ENCODE measurements around the gene UBE2V1.

DNA sequence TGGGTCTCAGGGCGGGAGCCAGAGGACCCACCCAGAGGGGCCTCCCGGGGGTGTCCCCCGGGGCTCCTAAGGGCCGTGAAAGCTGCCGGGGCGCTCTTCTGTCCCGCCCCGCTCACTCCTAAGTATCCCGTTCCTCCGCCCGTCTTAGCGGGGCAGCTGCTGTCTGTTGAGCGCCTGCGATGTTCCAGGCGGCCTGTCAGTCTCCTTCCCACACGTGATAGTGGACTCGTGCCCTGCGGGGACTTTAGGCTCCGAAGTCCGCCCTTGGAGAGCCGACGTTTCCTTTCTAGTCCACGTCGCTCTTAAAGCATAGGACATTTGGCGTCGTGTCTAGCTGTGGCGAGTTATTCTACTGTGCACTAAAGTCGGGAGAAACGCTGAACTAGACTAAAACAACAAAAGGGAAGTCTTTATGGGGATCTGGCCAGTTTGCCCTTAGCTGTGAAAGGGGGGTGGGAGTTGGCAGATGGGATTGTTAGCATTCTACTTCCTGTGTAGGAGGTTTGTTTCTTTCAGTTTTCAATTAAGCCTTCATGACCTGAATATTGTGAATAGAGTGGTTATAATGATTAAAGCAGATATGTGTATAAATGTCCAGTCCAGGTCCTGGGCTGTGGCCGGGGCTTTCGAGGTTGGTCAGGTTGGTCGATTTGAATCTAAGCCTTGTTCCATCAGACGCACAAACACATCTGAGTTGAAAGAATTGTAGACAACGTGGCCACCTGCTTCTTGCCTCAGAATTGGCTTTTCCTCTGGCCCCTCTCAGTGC is 608 bp downstream of the RNF114 start:
- PRO-cap, 7 experiments, result peak in 3 of 7 experiments; most common plus-strand start position 96 of the sequence (in 1); most common minus-strand start position 219 of the sequence (in 2)
- RAMPAGE, long total RNA, 2 experiments, result no peak in any of the 2 experiments

DNA sequence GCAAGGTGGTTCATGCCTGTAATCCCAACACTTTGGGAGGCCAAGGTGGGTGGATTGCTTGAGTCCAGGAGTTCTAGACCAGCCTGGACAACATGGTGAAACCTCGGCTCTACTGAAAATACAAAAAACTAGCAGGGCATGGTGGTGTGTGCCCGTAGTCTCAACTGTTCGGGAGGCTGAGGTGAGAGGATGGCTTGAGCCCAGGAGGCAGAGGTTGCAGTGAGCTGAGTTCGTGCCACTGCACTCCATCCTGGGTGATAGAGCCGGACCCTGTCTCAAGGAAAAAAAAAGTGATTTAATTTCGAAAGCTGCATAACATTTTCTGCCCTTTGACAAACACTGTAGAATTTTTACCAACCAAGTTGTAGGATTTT is 6.3 kb downstream of the RNF114 start:
- PRO-cap, 7 experiments, result no peak in any of the 7 experiments
- RAMPAGE, long total RNA, 2 experiments, result no peak in any of the 2 experiments

GRCh38 chr20:50003065-50003612 is 20.4 kb downstream of the SNAI1 start:
- PRO-cap, 7 experiments, result no peak in any of the 7 experiments
- RAMPAGE, long total RNA, 2 experiments, result no peak in any of the 2 experiments

GRCh38 chr20:50033675-50034253 is 51.0 kb downstream of the SNAI1 start:
- PRO-cap, 7 experiments, result no peak in any of the 7 experiments
- RAMPAGE, long total RNA, 2 experiments, result no peak in any of the 2 experiments

DNA sequence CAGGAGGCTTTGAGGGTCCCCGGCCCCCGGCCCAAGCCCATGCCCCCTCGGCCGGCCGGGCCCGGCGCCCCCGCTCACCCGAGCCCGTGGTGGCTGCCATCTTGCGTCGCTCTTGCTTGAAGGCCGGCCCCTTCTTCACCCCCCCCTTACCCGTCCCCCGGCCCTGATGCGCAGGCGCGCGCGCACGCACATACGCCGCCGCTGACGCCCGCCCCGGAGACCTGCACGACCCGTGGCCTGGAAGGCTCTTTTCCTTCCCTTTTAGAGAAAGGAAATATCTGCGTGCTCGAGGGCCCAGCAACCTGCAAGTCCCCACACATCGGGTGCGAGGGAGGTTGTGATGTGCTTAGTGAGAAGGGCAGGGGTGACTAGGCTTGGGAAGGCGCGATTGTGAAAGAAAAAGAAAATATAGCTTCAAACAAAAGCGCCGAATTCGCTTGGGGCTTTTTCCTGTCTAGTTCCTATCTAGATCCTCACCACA is at the start of gene UBE2V1:
Gene UBE2V1 (minus strand): TSS at position 122 of the 481 bp plus-strand sequence.
- PRO-cap, 7 experiments, result peak in 7 of 7 experiments; most common plus-strand start position 218 of the sequence (in 7); most common minus-strand start position 111 of the sequence (in 7)
- RAMPAGE, long total RNA, 2 experiments, result start-site peak on the plus strand in 1 of 2 experiments, centred at position 205 of the sequence, 10 reads per replicate; start-site peak on the minus strand in 2 of 2 experiments, centred at positions 122 to 127 of the sequence, 326 to 905 reads per replicate

DNA sequence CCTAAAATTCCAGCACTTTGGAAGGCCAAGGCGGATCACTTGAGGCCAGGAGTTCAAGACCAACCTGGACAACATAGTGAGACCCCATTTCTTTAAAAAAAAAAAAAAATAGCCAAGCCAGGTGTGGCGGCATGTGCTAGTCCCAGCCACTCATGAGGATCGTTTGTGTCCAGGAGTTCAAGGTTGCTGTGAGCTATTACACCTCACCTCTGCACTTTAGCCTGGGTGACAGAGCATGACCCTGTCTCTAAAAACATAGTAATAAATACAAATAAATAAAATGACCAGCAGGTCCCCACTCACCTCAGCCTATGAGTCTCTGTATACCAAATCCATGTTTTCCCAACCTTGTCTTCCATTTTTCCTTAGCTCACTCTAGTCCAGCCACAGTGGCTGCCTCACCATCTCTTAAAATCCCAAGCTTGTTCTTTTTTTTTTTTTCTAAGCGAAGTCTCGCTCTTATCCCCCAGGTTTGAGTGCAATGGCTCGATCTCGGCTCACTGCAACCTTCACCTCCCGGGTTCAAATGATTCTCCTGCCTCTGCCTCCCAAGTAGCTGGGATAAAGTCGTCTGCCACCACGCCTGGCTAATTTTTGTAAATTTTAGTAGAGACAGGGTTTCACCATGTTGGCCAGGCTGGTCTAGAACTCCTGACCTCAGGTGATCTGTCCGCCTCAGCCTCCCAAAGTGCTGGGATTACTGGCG is 10.0 kb upstream of the UBE2V1 start:
- PRO-cap, 7 experiments, result no peak in any of the 7 experiments
- RAMPAGE, long total RNA, 2 experiments, result no peak in any of the 2 experiments

DNA sequence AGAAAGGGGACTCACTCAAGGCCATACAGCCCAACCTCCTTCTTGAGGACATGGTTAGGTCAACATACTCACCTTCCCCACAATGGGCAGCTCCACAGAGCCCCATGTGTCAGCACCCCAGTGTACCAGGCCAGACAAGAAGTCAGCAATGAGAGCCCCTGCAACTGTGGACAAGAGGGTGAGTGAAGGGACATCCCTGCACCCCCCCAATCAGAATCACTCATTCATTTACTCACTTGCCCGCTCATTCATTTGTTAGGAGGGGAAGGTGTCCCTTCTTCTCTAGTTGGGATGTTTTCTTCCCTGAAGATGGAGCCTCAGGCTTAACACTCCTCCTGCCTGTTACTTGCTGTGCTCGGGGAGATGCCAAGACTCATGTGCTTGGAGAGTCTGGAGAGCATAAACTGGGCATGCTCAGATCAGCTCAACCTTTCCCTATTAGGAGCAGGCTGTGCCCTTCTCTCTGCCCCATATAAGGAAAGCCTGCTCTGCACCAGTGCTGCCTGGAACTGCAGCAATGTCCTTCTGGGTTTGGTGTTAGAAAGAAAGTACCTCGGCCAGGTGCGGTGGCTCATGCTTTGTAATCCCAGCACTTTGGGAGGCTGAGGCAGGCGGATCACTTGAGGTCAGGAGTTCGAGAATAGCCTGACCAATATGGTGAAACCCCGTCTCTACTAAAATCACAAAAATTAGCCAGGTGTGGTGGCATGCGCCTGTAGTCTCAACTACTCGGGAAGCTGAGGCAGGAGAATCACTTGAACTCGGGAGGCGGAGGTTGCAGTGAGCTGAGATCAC is 18.0 kb upstream of the UBE2V1 start:
- PRO-cap, 7 experiments, result no peak in any of the 7 experiments
- RAMPAGE, long total RNA, 2 experiments, result no peak in any of the 2 experiments

DNA sequence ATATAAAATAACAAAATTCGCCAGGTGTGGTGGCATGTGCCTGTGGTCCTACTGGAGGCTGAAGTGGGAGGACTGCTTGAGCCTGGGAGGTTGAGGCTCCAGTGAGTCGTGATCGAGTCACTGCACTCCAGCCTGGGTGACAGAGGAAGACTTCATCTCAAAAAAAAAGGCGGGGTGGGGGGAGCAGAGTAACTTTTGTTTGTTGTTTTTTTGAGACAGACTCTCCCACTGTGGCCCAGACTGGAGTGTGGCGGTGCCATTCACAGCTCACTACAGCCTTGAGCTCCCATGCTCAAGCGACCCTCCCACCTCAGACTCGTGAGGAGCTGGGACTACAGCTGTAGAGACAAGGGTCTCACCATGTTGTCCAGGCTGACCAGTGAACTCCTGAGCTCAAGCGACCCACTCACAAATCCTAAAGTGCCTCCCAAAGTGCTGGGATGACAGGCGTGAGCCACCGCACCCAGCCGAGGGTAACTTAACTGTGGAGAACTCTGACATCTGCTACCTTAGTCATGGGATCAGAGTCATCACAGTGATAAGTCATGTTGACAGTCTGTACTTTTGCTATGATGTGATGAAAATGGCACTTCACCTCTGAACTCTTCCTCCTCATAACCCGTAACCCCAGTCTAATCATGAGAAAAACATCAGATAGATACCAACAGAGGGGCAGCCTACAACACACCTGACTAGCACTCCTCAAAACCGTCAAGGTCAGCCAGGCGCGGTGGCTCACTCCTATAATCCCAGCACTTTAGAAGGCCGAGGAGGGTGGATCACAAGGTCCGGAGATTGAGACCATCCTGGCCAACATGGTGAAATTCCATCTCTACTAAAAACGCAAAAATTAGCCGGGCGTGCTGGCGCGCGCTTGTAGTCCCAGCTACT is 16.4 kb downstream of the PEDS1 start:
- PRO-cap, 7 experiments, result no peak in any of the 7 experiments
- RAMPAGE, long total RNA, 2 experiments, result no peak in any of the 2 experiments

GRCh38 chr20:50146519-50147902 is 6.5 kb downstream of the PEDS1 start:
- PRO-cap, 7 experiments, result no peak in any of the 7 experiments
- RAMPAGE, long total RNA, 2 experiments, result no peak in any of the 2 experiments

- PRO-cap, 7 experiments, result peak in 2 of 7 experiments; most common plus-strand start chr20:50267475 (in 1); most common minus-strand start chr20:50267056 (in 1)
- RAMPAGE, long total RNA, 2 experiments, result start-site peak on the plus strand in 1 of 2 experiments, at chr20:50267475-50267523 at its widest, 7 reads per replicate
Measured at GRCh38 chr20:50266784-50267909, 76.5 kb downstream of the CEBPB start.

DNA sequence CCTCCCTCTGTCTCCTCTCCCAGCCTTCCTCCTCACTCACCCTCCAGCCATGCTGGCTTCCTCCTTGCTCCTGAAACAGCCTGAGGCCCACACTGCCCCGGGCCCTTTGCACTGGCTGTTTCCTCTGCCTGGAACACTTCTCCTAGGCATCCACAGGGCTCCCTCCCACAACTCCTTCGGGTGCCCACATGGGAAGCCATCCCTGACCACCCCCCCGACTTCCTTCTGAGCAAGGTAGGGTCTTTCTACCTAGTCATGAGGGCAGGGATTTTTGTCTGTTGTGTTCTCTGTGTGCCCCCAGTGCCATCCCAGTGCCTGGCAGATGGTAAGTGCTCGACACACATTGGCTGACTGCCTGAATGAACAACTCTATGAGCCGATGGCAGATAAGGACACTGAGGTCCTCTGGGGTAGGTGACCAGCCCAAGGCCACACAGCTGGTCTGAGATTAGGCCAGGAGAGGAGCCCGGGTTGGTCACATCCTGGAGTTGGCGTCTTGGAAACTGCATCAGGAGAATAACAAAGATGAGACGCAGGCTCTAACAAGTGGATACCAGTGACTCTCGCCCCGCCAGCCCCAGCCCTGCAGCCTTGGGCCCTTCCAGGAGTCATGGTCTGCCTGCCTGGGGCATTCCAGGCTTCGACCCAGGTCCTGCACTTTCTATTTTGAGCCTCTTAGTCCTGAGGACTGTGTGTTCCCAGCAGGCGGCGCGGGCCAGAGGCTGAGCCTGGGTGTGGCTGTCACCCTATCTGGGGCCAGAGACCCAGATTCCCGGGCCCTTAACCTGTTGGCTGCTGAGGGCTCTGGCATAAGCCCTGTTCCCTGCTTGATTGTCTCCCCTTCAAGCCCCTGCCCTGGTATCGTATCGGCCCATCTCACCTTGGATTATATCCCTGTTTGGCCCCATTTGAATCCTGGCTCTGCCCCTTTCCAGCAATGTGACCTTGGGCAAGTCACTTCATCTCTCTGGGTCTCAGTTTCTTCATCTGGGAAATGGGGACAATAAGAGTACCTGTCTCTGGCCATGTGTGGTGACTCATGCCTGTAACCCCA is 88.1 kb downstream of the CEBPB start:
- PRO-cap, 7 experiments, result peak in 2 of 7 experiments; most common minus-strand start position 505 of the sequence (in 1)
- RAMPAGE, long total RNA, 2 experiments, result no peak in any of the 2 experiments

GRCh38 chr20:50285275-50286447 is 95.0 kb downstream of the CEBPB start:
- PRO-cap, 7 experiments, result peak in 6 of 7 experiments; most common plus-strand start chr20:50285697 (in 6); most common minus-strand start chr20:50285551 (in 5)
- RAMPAGE, long total RNA, 2 experiments, result no peak in any of the 2 experiments

DNA sequence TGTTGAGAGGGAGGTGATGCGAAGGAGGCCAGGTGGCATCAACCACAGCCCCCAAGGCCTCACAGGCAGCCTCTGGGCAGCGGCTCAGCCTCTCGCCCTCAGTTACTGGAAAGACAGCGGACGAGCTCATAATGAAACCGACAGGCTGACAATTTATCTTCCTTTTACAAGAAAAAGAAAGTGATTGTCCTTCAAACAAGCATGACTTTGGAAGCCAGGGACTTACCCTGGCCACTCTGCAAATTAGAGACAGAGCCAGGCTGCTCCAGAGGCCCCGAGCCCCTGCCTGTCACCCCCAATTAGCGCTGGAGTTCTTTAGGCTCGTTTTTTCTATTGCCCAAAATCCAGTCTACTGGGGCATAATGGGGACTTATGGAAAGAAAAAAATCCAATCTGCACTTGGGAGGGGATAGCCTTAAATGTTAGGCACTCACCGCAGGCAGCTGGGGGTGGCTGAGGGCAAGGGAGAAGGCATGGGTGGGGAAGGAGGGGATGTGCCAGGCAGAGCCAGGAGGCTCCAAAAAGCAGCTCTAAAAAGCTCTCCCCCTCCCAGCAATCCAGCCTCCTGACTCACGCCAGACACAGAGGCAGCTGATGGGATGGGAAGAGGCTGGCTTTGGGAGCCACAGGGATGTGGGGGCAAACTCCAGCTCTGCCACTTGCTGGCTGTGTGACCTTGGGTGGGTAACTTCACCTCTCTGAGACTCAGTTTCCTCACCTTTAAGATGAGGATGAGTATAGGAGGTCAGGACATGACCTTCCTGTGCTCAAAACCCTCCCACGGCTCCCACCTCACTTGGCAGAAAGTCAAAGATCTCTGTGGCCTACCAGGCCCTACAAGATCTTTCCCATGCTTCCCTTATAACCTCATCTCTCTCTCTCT is 148.6 kb downstream of the CEBPB start:
- PRO-cap, 7 experiments, result peak in 7 of 7 experiments; most common plus-strand start position 101 of the sequence (in 5); most common minus-strand start position 574 of the sequence (in 3)
- RAMPAGE, long total RNA, 2 experiments, result no peak in any of the 2 experiments

- PRO-cap, 7 experiments, result no peak in any of the 7 experiments
- RAMPAGE, long total RNA, 2 experiments, result no peak in any of the 2 experiments
Measured at GRCh38 chr20:50347630-50348283, 157.1 kb downstream of the CEBPB start.

- PRO-cap, 7 experiments, result peak in 1 of 7 experiments; most common minus-strand start chr20:50349375 (in 1)
- RAMPAGE, long total RNA, 2 experiments, result no peak in any of the 2 experiments
Measured at GRCh38 chr20:50349181-50349649, 158.6 kb downstream of the CEBPB start.

GRCh38 chr20:50427706-50428158 is 82.5 kb upstream of the PTPN1 start:
- PRO-cap, 7 experiments, result no peak in any of the 7 experiments
- RAMPAGE, long total RNA, 2 experiments, result no peak in any of the 2 experiments

- PRO-cap, 7 experiments, result peak in 6 of 7 experiments; most common plus-strand start chr20:50451138 (in 5)
- RAMPAGE, long total RNA, 2 experiments, result no peak in any of the 2 experiments
Measured at GRCh38 chr20:50450880-50452069, 58.9 kb upstream of the PTPN1 start.

DNA sequence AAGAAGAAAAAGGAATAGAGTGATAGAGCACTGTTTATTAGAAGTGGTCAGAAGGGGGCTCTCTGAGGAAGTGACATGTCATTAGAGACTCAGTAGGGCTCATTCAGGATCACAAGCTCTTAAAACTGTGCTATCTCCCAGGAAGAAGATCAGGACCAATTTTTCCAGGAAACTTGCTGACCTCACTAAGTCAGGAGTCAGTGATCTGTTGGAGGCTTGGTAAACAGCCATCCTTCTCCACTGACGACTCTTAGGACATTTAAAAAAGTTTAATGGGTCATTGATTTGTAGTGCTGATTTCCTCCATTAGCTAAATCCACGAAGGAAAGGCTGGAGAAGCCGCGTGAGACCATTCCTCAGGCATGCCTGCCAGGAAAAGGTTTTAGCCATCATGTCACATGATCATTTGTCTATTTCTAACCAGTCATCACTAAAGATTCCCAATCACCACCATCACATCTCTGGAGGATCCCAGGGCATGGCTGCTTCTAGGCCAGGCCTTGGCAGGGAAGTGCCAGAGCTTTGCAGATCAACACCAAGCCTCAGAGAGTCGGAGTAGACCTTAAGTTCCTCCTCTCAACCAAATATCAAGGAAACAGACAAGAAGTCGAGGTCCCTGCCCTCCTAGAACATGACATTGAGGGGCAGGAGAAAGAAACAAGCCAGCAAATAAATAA is 5.8 kb upstream of the PTPN1 start:
- PRO-cap, 7 experiments, result no peak in any of the 7 experiments
- RAMPAGE, long total RNA, 2 experiments, result no peak in any of the 2 experiments

GRCh38 chr20:50520540-50521281 is 10.5 kb downstream of the PTPN1 start:
- PRO-cap, 7 experiments, result no peak in any of the 7 experiments
- RAMPAGE, long total RNA, 2 experiments, result no peak in any of the 2 experiments

DNA sequence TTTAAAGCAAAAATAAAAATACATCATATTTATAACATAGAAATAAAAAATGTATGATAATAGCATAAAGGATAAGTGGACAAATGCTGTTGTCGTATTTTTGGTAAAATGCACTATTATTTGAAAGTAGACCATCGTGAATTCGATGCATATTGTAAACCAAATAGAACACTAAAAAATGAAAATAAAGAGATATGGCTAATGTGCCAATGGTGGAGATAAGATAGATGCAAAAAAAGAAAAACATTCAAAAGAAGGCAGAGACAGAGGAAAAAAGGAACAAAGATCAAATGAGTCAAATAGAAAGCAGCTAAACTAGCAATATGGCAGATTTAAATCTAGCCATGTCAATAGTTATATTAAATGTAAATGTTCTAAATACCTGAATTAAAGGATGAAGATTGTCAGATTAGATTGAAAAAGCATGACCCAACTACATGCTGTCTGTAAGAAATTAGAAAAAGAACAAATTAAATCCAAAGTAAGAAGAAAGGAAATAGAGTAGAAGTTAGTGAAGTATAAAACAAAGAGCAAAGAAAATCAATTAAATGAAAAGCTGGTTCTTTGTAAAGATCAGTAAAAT is 44.5 kb downstream of the PTPN1 start:
- PRO-cap, 7 experiments, result no peak in any of the 7 experiments
- RAMPAGE, long total RNA, 2 experiments, result no peak in any of the 2 experiments

Measured in ovary (tissue), 7 donors.